Karpas-422 (cell line): ENCODE results near the genes PKP3, ANO9 and TALDO1.

- PRO-cap, result no peak
- RAMPAGE, long total RNA, result no peak
These were observed 4.8 kb downstream of the BET1L start for GRCh38 chr11:201959-203164.

GRCh38 chr11:204382-205199, 2.6 kb downstream of the BET1L start:
- PRO-cap, result no peak
- RAMPAGE, long total RNA, result no peak

GRCh38 chr11:218765-219742, 11.5 kb downstream of the RIC8A start:
- PRO-cap, result no peak
- RAMPAGE, long total RNA, result no peak

- PRO-cap, result no peak
- RAMPAGE, long total RNA, result no peak
These were observed 2.1 kb downstream of the NLRP6 start for GRCh38 chr11:279811-281104.

DNA sequence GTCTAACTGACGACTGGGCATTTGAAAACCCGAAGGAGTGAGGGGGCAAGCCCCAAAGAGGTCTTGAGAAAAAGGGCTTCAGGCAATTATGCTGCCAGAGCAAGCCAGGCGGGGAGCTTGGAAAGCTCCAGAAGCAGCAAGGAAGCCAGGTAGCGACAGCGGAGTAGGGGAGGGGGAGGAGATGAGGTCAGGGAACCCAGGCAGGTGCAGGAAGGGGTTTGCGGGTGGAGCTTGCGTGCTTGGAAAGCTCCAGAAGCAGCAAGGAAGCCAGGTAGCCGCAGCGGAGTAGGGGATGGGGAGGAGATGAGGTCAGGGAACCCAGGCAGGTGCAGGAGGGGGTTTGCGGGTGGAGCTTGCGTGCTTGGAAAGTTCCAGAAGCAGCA, 1.7 kb upstream of the PGGHG start:
- PRO-cap, result no peak
- RAMPAGE, long total RNA, result no peak

GRCh38 chr11:289319-290456, 762 bp downstream of the PGGHG start:
- PRO-cap, result no peak
- RAMPAGE, long total RNA, result no peak

DNA sequence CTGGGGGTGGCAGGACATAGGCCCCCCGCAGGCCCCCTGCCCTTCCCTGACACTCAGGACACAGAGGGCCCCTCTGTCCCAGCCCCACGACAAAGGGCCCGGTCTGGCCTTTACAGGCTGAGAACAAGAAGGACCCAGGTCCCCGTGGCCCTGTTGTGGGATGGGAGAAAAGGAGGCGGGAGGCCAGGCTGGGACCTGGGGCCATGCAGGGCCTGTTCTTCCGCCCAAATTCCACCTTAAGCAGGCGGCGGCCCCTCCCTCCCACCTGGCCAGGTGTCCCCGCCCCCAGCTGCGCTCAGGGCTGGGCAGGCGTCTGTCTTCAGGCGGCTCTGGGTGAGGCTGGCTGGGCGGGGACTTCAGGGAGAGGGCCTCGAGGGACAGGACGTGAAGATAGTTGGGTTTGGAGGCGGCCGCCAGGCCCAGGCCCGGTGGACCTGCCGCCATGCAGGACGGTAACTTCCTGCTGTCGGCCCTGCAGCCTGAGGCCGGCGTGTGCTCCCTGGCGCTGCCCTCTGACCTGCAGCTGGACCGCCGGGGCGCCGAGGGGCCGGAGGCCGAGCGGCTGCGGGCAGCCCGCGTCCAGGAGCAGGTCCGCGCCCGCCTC, at the start of gene PKP3:
Gene PKP3, plus strand, starts transcription at position 359 of the 604 bp plus-strand sequence.
- PRO-cap, result no peak
- RAMPAGE, long total RNA, result no peak

DNA sequence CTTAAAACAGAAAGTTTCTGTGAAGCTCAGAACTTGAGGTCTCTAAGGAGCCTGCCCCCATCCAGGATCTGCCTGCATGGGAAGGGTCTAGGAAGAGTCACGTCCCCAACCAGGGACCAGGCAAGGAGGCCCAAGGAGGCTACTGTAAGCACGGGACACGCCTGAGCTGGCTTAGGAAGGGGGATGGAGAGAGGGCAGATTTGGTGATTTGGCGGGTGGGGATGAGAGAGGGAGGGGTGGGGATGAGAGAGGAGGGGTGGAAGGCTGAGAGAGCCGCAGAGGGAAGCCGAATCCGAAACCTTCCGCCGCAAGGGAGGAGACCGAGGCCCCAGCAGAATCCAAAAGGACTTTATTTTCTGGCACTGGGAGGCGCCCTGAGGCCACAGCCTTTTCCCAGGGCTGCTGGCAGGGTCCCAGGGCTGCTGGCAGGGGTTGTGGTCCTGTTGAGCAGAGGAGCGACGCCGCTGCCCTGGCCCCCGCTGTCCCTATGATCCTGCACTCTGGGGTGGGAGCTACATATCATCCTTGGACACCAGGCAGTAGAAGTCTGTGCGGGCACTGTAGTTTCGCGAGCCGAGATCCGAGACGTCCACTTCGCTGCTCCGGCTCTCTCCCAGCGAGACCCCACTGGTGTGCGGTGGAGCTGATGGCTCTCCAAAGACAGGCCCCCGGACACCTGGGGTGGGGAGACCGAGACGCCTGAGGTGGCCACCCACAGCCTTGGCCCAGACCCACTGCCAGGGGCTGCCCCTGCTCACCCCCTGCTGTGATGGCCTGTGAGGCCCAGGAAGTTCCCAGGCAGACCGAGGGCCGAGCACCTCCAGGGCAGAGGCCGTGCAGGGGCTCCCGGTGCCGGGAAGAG, 9.2 kb downstream of the SIGIRR start:
- PRO-cap, result no peak
- RAMPAGE, long total RNA, result no peak

GRCh38 chr11:416120-416724, 1.4 kb upstream of the SIGIRR start:
- PRO-cap, result no peak
- RAMPAGE, long total RNA, result no peak

DNA sequence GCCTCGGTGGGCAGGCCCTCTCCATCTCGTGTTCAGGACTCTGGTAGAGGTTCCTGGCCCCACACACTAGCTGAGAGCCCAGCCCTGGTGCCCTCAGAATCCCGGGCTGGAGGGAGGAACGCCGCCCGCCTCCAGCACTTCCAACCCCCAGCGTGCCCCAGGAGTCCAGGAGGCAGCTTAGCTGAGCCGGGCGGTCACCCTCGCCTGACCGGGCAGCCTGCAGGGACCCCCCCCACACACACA, 316 bp downstream of the ANO9 start:
- PRO-cap, result no peak
- RAMPAGE, long total RNA, result no peak

DNA sequence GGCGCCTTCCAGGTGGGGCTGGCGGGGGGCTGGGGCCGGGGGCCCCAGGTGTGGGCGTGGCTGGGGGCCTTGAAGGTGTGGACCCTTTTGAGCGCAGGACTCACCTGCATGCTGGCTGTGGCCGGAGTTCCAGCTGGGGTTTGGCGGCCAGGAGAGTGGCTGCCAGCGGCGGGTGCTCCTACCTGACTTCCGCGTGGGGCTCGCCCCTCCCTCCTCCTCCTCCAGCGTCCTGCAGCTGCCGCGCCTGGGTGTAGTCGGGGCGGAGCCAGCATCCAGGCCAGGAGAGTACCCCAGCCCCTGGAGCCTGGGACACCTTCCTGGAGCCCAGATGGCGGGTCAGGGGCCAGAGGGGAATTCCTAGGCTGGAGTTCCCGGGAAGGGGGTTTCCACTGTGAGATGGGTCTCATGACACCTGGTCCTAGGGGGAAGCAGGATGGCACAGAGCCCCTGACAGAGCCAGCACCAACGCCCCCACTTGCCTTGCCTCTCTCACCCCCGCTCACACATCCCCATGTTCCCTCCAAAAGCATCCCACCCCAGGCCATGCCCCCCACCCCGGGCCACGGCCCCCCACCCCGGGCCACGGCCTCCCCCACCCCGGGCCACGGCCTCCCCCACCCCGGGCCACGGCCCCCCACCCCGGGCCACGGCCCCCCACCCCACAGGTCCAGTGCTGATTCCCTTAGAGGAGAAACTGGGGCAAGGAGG, at the start of gene ANO9:
Gene ANO9, minus strand, starts transcription at position 195 of the 708 bp plus-strand sequence.
- PRO-cap, result no peak
- RAMPAGE, long total RNA, result no peak

DNA sequence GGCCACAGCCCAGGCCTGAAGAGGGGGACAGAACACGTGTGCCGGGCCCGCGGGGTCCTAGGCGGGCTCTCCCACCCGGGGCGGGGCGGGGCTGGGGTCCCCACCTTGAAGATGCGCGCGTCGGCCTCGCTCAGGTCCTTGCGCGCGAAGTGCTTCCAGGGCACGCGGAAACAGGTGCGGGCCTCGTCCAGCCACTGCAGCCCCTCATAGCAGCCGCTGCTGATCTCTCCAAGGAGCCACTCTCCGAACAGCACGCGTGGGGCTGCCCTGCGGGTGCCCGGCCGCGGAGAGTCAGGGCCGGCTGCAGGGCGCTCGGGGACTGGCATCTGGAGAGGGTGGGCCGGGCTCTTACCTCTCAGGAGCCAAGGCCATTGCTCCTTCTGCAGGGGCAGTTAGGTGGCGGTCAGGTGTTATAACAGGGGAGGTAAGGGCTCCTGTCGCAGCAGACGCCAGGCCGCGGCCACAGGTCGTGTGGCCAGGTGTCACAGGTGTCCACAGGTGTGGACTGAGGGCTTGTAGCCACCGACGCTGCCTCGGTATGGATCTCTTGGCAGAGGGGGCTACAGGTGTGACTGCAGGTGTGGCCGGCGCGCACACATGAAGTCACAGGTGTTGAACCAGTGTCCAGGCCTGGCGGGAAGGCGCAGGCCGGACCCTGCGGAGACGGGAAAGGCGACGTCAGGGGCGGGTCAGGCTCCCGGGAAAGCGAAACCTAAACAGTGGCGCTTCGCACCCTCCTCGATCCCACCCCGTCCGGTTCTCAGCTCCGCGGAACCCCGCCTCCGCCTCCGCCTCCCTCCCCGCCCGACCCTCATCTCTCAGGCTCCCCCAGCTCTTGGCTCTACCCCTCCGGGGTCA, 528 bp downstream of the IRF7 start:
- PRO-cap, result no peak
- RAMPAGE, long total RNA, result no peak

GRCh38 chr11:623962-624353, 797 bp downstream of the CDHR5 start:
- PRO-cap, result no peak
- RAMPAGE, long total RNA, result no peak

- PRO-cap, result no peak
- RAMPAGE, long total RNA, result no peak
These were observed 15.3 kb downstream of the DEAF1 start for GRCh38 chr11:679496-680384.

DNA sequence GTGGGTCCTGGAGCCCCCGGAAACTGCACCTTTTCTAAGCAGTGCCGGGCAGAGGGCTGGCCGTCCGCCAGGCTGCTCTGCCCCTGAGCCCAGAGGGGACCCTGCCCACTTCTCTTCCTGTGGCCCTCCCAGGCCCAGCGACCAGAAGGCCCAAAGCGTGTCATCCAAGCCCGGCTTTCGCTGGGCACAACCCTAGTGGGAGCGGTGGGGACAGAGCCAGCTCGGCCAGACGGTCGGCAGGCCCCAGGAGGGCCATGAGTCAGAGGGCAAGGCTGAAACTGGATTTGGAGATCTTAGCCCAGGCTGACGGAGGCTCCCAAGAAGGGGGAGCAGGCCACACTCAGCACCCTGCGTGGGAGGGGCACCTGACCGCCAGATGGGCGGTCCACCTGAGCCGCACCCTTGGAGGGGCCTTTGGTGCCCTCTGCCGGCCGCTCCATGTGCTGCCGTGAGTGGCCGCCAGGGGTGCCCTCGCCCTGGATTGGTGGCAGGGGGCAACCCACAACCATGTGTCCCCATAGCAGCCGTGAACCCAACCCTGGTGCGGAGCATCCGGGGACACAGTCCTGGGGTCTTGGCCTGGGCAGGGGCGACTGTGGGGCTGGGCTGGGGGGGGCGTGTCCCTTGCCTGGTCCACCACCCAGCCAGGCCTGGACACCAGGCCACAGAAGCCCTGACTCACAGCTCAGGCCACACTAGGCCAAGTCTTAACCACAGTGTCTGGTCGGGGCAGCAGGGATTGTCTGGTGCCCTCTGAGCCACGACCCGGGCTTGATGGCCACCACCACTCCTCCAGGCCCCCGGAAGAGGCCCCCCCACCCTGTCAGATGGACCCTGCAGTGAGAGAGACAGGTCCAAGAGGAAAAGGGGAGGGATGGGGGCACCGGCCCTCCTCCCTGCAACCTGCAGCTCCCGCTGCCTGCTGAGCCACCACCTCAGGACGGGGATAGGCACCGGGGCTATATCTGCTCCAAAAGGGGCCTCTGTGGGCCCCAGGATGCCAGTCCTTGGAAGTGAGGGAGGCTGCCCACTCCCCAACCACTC, 19.2 kb upstream of the TALDO1 start:
- PRO-cap, result no peak
- RAMPAGE, long total RNA, result no peak

- PRO-cap, result bidirectional peak, plus-strand start at chr11:747507, minus-strand start at chr11:747251
- RAMPAGE, long total RNA, result start-site peak on the plus strand at chr11:747422-747473, 311 and 484 reads in 2 replicates
These were observed at the start of gene TALDO1 for GRCh38 chr11:746669-747533. TALDO1 (plus strand) TSS chr11:747464.

GRCh38 chr11:839571-840195, 2.6 kb downstream of the POLR2L start:
- PRO-cap, result no peak
- RAMPAGE, long total RNA, result no peak

DNA sequence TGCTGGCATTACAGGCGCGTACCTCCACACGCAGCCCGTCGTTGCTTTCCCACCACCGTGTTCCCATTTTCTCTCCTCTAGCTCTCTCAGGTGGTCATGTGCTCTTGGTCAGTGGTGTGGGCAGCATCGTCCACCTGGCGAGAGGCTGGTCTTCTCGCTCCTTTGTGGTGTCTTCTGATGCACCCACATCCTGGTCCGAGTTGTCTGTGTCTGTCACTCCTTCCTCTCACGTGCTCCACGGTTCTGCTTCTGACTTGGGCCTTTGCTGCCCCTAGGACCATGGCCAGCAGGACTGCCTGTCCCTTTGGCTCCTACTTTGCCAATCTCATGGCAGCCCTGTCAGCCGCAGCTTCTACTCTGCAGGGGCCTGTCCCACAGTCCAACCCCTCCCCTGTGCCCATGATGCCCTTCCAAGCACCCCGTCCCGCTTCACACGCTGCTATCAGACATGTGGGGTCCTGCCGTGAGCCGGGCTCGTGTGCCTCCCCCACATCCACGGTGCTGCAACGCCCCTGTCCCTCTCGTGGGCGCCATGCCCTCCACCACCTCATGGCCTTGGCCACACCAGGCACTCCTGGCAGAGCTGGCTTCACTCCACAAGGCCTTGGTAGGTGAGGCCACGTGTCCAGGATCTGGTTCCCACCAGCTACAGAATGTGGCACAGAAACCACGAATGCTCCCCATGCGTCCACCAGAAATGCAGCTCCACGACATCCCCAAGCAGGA, 23.2 kb downstream of the CHID1 start:
- PRO-cap, result no peak
- RAMPAGE, long total RNA, result no peak

DNA sequence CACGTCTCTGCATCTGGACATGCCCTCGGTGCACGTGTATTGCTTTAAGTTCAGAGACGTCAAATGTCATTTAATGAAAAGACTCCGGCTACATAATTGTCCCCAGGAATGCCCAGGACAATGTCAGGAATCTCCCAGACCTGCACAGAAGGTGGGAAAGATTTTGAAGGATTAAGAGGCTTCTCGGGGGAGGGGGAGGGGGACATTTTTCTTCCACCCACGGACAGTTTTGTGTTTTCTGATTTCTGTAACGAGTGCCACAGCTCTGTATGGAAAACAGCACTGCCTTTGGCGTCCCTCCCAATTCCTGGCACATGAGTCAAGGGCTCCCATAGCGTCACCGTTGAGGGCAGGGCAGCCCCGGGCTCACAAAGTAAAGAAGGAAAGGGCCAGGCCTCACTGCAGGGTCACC, 24.2 kb upstream of the MUC6 start:
- PRO-cap, result no peak
- RAMPAGE, long total RNA, result no peak

DNA sequence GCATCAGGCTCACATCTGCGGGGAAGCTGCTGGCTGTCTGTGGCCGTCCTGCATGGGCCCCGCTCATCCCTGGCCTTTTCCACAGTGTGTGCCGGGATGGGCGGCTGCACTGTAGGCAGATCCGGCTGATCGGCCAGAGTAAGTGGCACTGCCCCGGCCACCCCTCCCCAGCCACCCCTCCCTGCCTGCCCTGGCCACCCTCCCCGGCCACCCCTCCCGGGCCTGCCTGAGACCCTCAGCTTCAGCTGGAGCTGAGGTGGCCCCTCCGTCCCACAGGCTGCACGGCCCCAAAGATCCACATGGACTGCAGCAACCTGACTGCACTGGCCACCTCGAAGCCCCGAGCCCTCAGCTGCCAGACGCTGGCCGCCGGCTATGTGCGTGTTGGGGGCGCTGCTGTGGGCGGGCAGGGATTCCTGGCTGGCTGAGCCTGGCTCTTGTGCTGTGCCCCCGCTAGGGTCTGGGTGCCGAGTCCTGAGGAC, 49.0 kb upstream of the MUC6 start:
- PRO-cap, result no peak
- RAMPAGE, long total RNA, result no peak